GM19239 (cell line): ENCODE measurements around the genes PSMC3IP and ARL4D.

DNA sequence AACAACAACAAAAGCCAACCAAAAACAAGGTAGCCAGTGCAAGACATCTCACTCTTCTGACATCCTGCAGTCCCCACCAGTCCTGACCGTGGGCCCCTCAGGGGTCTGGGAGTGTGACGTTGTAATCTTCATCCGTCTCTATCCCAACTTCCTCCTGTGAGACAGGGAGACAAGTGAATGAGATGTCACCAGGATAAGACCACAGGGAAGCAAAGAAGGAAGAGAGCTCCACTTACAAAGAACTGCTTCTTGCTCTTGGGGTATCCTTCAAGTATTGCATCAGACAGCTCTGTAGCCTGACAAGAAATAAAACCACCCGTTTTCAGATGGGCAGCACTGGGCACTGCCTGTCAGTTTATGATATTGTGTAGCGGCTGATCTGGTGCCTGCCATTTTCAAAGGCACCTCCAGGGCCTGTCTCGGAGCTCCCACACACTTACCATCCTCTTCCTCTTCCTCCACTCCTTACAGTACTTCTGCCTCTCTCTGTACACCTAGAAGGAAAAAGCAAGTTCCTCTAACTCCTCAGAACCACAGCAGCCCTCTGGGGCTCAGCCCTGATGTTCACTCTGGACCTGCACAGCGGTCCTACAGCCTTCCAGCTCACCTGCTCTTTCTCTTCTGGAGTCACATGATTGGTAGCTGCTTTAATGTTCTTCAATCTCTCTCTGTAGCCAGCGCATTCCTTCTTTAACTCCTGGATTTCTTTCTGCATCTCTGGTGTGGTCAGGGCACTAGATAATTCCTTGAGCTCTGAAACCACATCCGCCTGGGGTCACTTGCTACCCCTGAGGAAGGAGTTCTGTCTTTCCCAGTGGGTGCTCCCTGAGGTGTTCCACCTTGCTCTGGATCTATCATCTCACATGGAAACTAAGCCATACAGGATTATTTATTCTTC is 4.4 kb downstream of the PSMC3IP start:
- RRBS: no CpG with 5 or more reads among the region's 9 CpGs

GRCh38 chr17:42576865-42577925 is at the start of gene PSMC3IP:
PSMC3IP (minus strand) TSS chr17:42577729.
- RRBS: 3% methylated on average over 28 of the region's 59 CpGs

GRCh38 chr17:42653311-42654252 is 5.5 kb upstream of the TUBG2 start:
- RRBS: 60% methylated on average over 3 of the region's 44 CpGs

DNA sequence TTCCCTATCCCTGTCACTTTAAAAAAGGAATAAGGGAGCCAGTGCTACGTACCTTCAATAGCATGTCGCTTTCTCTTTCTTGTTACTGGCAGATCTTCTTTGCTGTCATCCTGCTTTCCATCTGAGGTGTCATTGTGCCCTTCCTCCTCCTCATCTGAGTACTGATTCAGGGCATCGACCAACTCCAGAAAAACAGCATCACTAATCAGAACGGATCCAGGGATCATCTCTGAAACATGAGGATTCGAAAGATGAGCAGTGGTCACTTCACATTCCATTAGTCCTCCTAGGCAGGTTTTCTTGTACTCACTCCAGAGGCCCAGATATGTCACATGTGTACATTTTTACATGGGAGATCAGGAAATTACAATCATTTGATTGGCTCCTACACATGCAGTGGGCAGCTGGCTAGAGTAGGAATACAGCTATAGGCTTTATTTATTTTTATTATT is 24.6 kb downstream of the EZH1 start:
- RRBS: no CpG with 5 or more reads among the region's 5 CpGs

DNA sequence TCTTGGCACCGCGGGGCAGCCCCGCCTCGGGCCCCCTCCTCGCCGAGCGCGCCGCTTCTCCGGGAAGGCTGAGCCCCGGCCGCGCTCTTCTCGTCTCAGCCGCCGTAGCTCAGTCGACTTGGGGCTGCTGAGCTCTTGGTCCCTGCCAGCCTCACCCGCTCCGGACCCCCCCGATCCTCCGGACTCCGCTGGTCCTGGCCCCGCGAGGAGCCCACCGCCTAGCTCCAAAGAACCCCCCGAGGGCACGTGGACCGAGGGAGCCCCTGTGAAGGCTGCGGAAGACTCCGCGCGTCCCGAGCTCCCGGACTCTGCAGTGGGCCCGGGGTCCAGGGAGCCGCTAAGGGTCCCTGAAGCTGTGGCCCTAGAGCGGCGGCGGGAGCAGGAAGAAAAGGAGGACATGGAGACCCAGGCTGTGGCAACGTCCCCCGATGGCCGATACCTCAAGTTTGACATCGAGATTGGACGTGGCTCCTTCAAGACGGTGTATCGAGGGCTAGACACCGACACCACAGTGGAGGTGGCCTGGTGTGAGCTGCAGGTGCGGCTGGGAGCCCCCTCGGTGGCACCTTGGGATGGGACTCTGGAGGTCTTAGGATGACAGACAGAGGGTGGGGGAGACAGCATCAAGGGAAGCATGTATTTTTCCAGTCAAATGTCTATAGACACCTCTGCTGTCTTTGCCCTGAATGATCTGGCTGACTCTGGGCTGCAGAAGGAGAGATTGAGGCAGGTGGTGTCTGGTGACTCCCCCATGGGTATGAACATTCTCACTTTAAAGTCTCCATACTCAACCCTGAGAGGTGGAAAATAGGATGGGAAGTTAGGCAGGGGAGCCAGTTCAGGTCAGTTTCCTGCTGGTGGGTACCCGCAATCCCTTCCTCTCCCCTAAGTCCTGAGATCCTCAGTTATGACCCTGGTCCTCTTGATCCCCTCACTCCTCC is 639 bp downstream of the WNK4 start:
- RRBS: 3% methylated on average over 8 of the region's 50 CpGs

GRCh38 chr17:42784610-42785244 is 4.3 kb downstream of the WNK4 start:
- RRBS: no CpG with 5 or more reads among the region's 29 CpGs

DNA sequence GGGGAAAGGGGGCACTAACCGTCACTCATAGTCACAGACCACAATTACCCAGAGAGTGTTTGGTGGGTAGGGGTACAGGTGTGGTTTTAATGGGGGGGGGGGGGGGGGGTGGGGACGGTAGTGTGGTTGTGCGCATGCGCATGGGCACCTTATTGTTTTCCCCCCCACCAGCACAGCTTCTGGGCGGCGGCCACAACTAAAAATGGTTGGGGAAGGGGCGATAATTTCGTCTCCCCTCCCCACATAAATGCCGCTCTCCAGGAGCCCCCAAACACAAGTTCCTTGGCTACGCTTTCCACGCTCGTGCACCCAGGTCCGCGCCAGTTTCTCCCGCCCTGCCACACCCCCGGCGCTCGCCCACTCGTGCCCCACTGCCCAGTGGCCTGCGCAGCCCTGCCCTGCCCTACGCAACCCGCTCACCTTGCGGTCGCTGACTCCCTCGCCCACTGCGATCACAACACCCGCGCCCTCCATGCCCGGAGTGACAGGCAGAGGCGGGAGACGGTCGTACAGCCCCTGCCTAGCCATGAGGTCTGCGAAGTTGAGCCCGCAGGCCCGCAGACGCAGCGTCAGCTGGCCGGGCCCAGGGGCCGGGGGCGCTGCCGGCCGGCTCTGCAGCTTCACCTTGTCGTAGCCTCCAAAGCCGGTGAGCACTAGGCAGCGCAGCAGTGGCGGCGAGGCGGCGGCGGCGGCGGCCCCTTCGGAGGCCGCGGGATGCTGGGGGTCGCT is 505 bp downstream of the VAT1 start:
- RRBS: 2% methylated on average over 9 of the region's 56 CpGs

DNA sequence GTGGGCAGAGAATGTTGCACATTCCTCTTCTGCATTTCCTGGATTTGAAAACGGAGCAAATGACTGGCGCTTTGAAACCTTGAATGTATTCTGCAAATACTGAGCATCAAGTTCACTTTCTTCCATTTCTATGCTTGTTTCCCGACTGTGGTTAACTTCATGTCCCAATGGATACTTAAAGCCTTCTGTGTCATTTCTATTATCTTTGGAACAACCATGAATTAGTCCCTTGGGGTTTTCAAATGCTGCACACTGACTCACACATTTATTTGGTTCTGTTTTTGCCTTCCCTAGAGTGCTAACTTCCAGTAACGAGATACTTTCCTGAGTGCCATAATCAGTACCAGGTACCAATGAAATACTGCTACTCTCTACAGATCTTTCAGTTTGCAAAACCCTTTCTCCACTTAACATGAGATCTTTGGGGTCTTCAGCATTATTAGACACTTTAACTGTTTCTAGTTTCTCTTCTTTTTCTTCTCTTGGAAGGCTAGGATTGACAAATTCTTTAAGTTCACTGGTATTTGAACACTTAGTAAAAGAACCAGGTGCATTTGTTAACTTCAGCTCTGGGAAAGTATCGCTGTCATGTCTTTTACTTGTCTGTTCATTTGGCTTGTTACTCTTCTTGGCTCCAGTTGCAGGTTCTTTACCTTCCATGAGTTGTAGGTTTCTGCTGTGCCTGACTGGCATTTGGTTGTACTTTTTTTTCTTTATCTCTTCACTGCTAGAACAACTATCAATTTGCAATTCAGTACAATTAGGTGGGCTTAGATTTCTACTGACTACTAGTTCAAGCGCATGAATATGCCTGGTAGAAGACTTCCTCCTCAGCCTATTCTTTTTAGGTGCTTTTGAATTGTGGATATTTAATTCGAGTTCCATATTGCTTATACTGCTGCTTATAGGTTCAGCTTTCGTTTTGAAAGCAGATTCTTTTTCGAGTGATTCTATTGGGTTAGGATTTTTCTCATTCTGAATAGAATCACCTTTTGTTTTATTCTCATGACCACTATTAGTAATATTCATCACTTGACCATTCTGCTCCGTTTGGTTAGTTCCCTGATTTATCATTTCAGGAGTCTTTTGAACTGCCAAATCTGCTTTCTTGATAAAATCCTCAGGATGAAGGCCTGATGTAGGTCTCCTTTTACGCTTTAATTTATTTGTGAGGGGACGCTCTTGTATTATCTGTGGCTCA is 31.9 kb downstream of the BRCA1 start:
- RRBS: no CpG with 5 or more reads among the region's 12 CpGs

DNA sequence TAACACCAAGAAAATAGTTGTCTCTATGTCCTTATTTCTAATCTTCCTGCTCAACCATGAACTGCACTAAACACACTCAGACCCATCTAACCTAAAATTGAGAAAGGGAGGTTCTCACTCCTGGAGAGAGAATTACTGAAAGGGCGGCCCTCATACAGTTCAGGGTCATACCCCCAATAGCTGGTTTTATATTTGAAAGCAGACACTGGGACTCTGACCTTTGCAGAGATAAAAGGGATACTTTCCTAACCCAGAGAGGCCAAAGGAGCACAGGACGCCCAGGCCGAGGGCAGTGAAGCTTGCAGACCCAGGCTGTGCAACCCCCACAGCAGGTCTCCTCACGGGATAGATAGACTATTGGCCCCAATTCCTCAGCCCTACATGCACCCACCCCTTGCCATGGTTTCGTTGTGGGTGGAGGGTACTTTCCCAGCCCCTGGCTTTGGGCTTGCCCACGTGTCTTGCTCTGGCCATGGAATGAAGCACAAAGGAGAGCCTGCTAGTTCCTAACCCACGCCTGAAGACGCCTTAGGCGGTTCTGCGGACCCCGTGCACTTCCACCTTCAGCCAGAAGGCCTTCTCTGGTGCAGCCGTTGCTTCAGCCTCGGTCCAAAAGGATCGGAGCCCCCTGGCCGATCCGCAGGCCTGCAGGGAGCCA is 9.6 kb upstream of the BRCA1 start:
- RRBS: no CpG with 5 or more reads among the region's 16 CpGs

- RRBS: no CpG with 5 or more reads among the region's 7 CpGs
These were observed 839 bp downstream of the NBR1 start for GRCh38 chr17:43171795-43172310.

- RRBS: no CpG with 5 or more reads among the region's 15 CpGs
These were observed 11.0 kb upstream of the CCDC200 start for GRCh38 chr17:43239417-43239795.

DNA sequence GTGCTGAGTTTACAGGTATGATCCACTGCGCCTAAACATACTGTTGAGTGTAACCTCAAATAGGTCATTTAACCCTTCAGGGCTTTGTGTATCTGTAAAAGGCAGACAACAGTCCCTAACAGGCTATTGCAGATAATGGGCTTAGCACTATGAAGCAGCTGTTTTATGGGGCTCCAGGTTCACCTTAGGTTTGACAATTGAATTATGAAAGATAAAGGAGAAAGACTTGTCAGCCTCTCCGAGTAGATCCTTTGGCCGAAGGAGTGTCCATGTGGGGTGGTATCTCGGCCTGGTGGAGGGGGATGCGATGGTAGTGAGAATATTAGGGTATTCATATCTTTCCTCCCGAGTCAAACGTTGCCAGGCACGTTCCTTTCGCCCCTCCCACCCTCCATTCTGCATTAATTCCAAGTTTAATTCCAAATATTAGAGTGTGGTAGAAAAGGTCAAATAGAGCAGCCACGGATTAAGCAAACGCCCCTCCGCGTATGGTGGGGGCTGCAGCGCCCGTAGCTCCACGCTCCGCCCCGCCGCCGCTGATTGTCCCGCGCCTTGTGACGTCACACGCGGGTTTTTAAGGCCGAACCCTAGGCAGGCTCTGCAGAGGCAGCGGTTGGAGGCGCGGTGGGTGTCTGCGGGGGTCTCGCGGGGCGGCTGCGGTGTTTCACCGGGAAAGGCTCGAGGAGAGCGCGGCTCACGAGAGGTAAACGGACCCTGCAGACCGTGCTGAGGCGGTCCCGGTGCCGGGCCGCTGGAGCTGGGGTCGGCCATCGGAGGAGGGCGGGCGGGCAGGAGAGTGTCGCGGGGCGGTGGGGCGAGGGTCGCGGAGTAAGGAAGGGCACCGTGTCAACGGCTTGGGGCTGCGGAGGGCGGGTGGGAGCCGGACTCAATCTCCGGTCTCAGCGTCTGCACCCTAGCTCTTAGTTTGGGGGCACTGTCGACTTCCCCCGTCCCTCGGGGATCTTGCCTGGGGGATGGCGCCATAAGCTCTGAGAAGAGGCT is at the start of gene ARL4D:
Gene ARL4D (plus strand): TSS at position 603 of the 1,002 bp plus-strand sequence.
- RRBS: under 1% methylated on average over 9 of the region's 66 CpGs

DNA sequence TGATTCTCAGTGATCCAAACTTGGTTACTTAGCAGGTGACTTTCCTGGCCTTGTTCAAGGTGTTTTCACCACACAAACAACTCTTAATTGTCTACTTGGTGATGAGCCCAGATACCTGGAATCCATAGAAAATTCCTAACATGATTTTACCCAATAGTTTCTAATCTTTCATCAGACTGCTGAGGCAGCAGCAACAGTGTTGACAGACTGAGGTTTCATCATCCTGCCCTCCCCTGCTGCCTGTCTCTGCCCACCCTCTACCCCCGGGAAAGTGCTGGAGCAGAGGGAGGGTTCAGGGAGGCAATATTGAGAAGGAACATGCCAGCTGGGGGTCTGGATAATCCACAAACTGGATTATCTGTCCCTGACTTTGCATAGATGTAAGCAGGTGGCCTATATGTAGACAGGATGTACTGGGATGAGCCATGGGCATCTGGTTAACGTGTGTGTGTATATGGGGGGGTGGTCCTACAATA is 10.9 kb downstream of the ARL4D start:
- RRBS: no CpG with 5 or more reads among the region's 2 CpGs

DNA sequence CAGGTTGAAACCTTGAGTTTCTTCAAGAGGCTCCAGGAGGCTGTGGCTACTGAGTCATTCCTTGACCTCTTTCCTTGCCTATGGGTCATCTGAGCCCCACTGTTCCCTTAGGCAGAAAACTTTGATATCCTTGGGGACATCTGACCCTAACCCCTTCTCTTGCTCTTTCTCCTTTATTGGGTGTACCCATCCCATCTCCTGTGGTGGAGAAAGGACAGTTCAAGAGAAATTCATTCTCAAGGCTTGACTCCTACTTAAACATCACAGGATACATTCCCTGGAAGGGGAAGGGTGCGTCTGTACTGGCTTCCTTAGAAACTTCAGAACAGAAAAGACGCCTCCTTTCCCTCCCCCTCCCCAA is 12.6 kb downstream of the ARL4D start:
- RRBS: no CpG with 5 or more reads among the region's 2 CpGs

DNA sequence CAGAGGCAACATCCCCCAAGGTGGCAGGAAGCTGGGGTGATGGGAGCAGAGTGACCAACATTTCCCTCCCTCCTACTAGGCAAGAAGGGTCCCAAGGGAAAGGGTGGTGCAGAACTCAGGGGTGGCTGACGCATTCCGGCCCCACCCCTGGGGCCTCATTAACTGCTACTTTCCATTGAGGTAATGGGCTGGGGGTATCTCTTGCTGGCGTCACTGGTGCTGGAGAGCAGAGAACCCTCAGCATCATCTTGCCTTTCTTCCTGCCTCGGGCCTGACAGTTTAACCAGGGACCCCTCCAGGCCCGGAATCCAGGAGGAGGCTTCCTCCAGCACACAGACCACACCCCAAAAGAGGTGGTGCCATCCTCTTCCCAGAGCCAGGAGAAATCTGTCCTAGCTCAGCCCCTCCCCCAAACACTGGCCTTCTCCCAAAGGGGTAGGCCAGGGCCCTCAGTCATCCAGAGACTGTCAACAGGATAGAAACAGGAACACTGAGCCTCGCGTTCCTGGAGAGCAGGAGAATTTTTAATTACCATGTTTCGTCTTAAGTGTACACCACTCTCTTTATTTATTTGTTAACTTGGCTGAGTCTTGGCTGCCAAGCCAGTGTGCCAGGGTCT is 5.3 kb downstream of the ETV4 start:
- RRBS: no CpG with 5 or more reads among the region's 8 CpGs

DNA sequence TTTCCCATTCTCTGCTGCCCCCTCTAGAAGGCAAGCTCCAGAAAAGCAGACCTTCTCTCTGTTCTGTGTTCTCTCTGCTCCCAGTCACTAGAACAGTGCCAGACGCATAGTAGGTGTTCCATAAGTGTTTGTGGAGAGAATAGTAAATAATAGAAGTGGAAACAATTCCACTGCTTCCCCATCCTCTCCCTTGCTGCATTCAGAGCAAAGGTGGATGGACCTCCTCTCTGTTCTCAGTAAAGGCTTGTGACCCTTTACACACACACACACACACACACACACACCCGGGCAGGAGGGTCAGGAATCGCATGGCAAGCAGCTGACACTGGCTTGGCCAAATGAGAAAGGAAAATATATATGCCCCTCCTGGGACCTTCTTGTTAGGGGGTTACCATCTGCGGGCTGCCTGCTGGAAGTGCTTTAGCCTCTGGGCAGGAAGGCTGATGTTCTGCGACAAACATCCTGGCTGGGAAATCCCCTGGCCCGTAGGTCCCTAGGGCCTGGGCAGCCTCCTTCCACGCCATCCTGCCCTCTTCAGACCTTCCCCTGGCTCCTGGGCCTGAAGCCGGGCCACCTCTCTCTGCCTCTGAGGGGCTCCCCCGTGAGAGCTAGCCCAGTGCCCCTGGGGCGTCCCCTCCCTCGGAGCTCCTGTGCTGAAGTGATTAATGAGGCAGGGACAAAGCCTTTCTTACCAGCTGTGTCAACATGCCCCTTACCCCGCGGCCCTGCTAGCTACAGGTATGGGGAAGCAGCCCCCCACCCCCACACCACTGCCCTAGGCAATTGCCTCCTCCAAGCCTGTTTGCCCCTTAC is 32.5 kb upstream of the ETV4 start:
- RRBS: no CpG with 5 or more reads among the region's 13 CpGs

- RRBS: no CpG with 5 or more reads among the region's 7 CpGs
These were observed 298 bp downstream of the SOST start for GRCh38 chr17:43758368-43758617.

- RRBS: no CpG with 5 or more reads among the region's 29 CpGs
These were observed 9.9 kb upstream of the MPP2 start for GRCh38 chr17:43917132-43917704.

DNA sequence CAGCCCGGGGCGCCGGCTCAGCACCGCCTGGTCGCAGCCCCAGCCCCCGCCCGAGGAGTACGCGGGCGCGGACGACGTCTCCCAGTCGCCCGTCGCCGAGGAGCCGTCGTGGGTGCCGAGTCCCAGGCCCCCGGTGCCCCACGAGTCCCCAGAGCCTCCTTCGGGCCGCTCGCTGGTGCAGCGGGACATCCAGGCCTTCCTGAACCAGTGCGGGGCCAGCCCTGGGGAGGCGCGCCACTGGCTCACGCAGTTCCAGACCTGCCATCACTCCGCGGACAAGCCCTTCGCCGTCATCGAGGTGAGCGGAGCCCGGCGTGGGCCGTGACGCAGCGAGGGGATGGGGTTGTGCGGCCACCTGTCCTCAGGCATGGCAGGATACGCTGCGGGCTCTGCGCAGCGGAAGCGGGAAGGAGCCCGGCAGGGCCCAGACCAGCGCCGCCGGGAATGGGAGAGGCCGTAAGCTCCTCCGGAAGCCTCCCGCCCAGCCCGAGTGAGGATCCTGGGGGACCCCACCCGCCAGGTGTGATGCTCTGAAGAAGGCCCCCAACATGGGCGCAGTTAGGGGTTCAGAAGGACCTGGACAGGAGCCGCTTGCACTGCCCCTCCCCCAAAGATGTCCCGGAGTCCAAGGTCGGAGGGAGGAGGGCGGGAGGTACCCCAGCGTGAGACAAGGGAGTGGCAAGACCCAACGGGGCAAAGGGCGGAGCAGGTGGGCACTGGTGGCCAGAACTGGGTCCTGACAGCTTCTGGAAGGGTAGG is 549 bp downstream of the NAGS start:
- RRBS: 9% methylated on average over 14 of the region's 64 CpGs

DNA sequence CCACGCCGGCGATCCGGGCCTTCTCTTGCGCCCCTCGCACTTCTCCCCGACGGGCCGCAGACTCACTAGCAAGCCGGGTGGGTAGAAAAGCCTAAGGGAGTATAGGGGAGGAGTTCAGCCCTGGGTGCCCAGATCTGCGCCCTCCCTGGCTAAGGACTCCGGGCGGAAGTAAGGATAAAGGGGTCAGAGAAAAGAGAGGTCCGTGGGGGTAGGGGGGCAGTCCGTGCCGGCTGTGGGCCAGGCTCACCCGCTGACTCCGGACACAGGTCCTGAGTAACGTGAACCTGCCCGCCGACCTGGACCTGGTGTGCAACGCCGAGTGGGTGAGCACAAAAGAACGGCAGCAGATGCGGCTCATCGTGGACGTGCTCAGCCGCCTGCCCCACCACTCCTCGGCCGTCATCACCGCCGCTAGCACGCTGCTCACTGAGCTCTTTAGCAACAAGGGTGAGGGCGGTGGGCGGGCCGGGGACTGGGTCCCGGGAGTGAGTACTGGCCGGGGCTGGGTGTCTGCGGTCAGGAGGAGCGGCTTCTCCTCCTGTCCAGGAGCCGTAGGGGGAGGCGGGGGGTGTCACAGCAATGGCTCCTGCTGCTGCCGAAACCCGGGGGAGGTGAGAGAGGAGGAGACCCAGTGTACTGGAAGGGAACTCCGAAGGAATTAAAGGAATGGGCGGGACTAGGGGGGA is 2.0 kb downstream of the NAGS start:
- RRBS: 9% methylated on average over 14 of the region's 46 CpGs